ENCODE measurements around a stretch of chr15.

DNA sequence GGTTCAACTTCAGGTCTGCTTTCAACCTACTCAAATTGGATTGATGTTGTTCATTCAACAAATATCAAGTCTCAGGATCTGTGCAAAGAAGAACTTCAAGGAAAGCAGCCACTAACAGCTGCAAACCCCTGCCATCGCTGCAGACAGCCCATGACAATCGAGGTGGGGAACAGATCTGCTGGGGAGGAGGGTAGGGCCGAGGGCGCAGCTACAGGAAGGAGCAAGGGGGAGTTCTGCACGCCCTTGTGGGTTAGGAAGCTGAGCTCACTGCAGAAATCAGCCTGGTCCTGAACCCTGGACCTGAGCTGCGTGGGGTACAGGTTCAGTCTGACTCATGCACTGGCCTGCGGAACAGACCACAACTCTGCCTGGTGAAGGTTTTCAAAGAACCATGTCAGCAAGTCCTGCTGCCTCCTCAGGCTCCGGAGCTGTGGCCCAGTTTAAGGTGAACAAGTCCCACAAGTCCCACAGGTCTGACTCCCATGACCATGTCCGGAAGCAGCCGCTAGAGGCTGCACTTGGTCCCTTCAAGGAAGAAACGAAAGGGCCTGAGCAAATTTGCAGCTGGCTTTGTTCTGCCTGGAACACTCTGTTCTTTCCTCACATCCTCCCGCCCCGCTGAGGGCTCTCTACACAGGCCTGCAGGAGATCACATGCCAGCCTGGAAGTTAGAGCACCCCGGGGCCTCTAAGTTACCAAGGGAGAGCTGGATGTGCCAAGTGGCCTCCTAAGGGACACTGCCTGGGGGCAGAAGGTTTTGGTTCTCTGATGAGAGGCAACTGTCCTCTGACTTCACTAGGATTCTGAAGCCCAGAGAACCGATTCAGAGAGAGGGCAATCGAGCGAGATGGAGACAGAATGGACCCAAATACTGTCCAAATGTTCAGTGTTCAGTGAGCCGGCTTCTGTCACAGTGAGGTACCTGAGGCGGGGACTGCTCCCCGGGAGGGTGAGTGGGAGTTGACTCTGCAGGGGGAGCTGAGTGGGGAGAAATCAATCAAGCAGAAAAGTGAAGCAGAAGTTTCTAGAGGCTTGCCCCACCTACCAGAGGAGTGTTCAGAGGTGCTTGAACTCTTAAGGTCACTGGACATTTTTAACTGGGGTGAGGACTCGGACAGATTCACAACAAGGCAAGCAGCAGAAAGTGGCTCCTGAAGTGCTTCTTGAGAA lies 49.2 kb upstream of the AKAP13 start:
- RRBS, result 34% methylated on average over 4 of the region's 21 CpGs

DNA sequence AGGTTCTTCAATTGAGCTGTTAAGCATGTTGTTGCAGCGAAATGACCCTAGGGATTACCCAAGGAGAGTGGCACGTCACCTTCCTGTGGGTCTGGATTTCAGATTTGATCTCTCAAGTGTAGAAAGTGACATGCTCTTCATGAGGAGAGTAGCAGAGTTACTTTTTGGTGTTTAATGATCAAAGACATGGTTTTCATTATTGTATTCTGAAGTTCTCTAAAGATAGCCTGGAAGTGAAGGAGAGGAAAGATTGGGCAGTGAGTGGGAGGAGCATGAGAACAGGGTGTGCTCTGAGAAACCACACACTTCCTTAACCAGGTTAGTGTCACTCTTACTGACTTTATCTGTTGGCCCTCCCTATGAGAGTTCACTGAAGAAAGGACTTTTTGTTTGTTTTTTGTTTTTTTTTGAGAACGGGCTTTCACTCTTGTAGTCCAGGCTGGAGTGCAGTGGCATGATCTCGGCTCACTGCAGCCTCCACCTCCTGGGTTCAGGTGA lies 153.7 kb downstream of the AKAP13 start:
- RRBS, result no CpG with 5 or more reads among the region's 4 CpGs

DNA sequence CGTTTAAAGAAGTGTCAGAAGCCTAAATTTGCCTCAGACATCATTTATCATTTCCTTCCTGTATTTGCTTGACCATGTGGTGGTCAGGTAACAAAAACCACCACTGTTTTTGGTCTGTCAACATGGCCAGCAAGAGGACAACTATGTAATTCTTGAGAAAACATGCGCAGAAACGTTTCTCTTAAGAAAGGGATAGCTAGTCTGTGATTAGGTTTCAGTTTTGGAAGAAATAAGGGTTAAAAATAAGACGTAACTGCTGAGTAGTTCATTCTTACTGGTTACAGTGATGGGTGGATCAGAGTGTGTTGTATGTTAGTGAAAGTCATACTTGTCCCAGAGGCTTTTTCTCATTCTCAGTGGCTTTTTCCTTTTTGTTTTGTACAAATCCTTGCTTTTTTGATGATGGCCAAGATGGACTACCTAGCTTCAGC lies 204.5 kb downstream of the AKAP13 start:
- RRBS, result no CpG with 5 or more reads among the region's 4 CpGs

DNA sequence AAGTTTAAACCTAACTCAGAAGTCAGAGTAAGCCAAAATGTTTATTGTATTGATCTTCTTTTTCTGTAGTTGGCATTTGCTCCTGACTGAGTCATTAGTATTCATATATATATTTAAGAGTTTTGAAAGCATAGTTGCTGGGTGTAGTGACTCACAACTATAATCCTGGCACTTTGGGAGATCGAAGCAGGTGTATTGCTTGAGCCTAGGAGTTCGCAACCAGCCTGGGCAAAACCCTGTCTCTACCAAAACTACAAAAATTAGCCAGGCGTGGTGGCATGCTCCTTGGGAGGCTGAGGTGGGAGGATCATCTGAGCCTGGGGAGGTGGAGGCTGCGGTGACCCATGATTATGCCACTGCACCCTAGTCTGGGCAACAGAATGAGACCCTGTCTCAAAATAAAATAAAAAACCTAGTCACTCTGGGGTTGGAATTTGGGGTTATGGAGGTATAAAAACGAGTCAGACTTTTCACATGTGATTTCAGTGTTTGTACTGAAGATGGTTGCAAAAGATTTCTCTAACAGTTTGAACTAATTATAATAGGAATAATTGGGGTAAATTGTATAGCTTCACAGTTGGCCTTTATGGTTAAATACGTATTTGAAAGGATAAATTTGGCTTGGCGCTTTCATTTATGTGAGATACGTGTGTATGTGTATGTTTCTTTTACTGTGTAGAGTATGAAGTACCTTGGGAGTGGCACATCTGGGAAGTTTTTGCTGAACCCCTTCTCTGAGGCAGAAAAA lies 198.4 kb downstream of the KLHL25 start:
- RRBS, result no CpG with 5 or more reads among the region's 8 CpGs

GRCh38 chr15:85640033-85640534 lies 154.6 kb downstream of the KLHL25 start:
- RRBS, result no CpG with 5 or more reads among the region's 2 CpGs

GRCh38 chr15:85642110-85643342 lies 152.2 kb downstream of the KLHL25 start:
- RRBS, result no CpG with 5 or more reads among the region's 11 CpGs

DNA sequence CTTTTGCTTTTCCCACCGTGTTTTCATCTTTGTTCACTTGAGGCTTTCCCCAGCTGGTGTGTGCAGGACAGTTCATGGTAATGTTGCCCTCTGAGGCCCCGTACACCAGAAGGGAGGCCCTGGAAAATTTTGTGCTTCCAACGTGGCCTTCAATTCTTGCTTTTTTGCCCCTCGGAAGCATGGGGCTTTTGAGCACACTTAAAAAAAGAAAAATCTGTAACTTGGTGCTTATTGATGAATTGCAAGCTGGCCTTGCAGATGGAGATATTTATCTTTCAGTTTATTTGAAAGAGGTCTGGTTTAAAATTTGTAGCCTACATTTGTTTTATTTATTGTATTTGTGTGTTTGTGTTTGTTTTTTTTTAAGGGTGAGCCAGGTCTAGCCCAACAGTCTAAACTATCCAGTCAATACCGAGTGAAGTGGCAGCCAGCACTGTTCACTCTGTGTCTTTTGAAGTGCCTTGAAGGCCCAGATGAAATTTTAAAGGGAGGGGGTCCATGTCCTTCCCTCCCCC lies 48.7 kb downstream of the KLHL25 start:
- RRBS, result no CpG with 5 or more reads among the region's 5 CpGs

- RRBS, result no CpG with 5 or more reads among the region's 4 CpGs
These were observed 30.0 kb downstream of the KLHL25 start for GRCh38 chr15:85764543-85765320.

DNA sequence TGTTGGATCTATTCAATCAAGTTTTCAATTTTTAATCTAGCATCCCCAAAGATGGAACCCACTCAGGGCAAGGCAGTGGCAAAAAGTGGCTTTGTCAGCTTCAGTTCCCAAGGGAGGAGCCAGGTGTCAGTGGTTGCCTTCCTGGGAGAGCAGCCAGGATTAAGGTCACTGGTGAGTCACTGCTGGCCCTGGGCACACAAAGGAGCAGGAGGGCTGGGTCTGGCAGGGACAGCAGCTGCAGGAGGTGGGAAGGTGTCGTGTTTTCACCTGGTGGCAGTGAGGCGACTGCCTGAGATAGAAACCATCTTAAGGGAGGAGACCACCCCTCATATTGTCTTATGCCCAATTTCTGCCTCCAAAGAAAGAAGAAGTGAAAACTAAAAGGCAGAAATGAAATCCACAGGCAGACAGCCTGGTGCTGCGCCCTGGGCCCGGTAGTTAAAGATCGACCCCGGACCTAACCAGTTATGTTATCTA lies 5.8 kb upstream of the KLHL25 start:
- RRBS, result no CpG with 5 or more reads among the region's 6 CpGs

DNA sequence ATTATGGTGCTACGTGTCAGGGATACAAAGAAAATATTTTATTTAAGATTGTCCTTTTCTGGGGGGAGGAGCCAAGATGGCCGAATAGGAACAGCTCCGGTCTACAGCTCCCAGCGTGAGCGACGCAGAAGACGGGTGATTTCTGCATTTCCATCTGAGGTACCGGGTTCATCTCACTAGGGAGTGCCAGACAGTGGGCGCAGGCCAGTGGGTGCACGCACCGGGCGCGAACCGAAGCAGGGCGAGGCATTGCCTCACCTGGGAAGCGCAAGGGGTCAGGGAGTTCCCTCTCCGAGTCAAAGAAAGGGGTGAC lies 448.3 kb downstream of the AGBL1 start:
- RRBS, result no CpG with 5 or more reads among the region's 17 CpGs

DNA sequence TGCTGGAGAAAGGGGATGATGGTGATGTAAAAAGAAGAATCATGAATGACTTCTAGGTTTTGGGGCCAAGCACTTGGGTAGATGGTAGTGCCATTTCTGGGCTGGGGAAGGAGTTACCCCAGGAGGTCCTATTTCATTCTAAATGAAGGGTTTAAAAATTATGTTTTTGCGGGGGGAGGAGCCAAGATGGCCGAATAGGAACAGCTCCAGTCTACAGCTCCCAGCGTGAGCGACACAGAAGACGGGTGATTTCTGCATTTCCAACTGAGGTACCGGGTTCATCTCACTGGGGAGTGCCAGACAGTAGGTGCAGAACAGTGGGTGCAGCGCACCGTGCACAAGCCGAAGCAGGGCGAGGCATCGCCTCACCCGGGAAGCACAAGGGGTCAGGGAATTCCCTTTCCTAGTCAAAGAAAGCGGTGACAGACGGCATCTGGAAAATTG lies 100.4 kb upstream of the NTRK3 start:
- RRBS, result no CpG with 5 or more reads among the region's 14 CpGs

DNA sequence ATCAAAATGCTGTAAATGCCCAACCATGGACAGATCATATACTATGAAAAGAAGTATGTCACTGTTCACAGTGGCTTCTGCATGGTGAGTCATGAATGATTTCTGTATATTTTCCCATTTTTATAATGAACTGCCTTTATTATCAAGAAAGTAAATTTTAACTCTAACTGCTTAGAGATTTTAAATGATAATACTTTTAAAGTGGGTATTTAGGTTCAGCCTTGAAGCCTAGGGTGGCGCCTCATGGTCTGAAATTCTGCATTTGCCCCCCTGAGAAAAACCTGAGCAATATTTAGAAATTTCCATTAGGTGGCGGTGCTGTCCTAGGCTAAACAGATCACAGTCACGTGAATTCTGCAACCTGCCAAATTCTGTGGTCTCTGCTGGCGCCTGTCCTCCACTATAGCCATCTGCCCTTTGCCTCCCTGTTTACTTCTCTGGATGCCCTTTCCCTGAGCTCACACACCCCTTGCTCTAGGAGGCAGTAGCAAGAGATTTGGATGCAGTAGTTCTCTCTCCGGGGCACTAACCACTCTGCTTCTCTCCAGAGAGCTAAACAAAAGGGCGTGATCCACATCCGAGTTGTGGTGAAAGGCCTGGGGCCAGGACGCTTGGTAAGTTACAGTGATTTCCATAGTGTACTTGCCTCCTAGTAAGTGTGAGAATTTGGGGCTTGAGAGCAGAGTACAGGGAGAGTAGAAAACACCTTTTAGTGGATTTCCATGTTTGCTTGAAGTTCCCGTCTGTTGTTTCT lies 9.1 kb downstream of the MRPS11 start:
- RRBS, result no CpG with 5 or more reads among the region's 9 CpGs

GRCh38 chr15:88603956-88604251 lies 17.2 kb upstream of the AEN start:
- RRBS, result 8% methylated on average over 6 of the region's 14 CpGs

- RRBS, result no CpG with 5 or more reads among the region's 27 CpGs
These were observed 3.4 kb downstream of the AEN start for GRCh38 chr15:88624144-88625336.

DNA sequence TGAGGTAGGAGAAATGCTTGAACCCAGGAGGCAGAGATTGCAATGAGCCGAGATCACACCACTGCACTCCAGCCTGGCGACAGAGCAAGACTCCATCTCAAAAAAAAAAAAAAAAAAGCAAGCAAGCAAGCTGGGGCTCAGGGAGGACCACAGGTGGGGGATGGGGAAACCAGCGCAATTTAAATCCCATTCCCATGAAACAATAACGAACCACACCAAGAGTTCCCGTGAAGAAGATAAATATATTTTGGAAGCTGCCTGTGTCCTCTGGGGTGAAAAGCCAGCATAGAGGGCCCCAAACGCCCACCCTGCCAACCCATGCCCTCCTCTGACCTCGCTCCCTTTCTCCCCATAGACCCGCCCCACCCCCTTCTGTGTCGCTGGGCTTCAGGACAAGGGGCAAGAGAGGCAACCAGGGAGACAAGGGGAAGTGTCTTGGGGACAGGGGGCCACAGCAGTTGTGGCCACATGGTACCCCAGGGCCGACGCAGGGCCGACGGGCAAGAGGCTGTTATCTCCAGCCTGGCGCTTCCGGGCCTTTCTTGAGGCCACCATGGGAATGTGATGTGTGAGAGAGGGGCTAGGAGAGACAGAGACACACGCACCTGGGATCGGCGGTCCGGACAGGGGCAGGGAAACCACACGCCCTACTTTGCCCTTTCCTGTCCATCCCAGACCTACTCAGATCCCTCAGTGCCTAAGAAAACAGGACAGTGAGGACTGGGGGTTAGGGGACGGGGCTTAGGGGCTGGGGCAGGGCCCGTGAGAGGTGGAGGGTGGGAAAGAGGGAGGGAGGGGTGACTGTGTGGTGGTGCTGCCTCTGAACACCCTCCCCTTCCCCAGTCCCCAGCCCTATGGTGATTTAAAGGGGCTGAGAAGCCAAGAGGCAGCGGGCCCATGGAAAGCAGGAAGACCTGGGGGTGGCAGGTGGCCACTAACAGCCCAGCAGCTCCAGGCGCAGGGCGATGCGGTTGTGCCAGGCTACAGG lies 3.4 kb upstream of the HAPLN3 start:
- RRBS, result 92% methylated on average over 5 of the region's 26 CpGs

GRCh38 chr15:89018247-89018858 lies 69.9 kb upstream of the ABHD2 start:
- RRBS, result no CpG with 5 or more reads among the region's 9 CpGs

- RRBS, result no CpG with 5 or more reads among the region's 5 CpGs
These were observed 1.4 kb downstream of the ABHD2 start for GRCh38 chr15:89089405-89090391.

DNA sequence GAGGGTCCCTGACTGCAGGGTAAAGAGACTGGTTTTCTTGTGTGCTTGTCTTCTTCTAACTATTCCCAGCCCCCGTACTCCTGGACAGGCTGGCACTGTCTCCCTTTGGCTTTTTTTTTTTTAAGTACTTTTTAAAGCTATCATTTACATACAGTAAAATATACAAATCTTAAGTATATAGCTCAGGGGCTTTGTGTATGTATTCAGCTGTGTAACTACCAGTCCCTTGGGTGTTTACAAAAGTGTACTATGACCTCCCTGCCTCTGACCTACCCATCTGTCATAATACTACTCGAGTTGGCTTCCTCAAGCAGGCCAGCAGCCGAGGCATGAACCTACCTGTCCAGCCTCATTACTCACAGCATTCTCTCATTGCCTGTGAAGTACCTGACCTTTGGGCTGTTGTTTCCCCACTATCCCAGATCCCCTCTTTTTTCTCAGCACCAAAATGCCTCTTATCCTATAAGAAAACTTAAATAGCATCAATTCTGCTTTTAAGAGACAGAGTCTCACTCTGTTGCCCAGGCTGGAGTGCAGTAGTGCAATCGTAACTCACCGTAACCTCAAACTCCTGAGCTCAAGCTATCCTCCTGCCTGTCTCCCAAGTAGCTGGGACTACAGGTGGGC lies 33.2 kb downstream of the ABHD2 start:
- RRBS, result no CpG with 5 or more reads among the region's 5 CpGs

DNA sequence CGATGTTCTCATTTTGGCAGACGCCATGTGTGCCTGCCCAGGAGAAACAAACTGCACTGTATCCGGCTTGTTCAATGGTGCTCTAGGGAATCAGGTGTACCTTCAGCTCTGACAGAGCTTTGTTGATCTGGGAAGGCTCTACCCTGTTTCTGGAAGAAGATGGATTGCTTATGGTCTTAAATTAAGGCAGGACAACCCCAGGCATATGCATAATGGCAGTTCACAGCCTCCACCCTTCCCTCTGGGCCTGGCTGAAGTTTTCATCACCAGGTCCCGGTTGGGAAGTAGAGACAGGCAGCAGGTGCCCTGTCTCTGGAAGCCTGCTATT lies 34.1 kb downstream of the ABHD2 start:
- RRBS, result no CpG with 5 or more reads among the region's 4 CpGs

- RRBS, result no CpG with 5 or more reads among the region's 3 CpGs
These were observed 63.4 kb downstream of the RLBP1 start for GRCh38 chr15:89157867-89158533.

Measured in retinal pigment epithelial cell (primary cell).